BE2C (cell line): ENCODE data around the genes H2AC20, SF3B4 and CTSK.

DNA sequence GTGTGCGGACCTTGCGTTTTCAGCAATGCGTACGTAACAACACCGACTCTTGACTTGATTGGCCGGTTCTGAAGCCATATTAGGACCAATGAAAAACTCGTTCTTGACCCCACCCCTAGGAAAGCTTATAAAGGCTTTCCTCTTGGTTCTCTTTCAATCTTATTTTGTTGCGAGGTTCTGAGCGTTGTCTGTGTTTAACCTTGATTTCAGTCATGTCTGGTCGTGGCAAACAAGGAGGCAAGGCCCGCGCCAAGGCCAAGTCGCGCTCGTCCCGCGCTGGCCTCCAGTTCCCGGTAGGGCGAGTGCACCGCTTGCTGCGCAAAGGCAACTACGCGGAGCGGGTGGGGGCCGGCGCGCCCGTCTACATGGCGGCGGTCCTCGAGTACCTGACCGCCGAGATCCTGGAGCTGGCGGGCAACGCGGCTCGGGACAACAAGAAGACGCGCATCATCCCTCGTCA lies at the start of gene H2AC20:
TSS of gene H2AC20 (plus strand) at position 156 of the 460 bp plus-strand sequence.
- RRBS, result no CpG with 5 or more reads among the region's 40 CpGs

- RRBS, result no CpG with 5 or more reads among the region's 10 CpGs
Observed at GRCh38 chr1:149926243-149926742, 1.3 kb downstream of the SF3B4 start.

DNA sequence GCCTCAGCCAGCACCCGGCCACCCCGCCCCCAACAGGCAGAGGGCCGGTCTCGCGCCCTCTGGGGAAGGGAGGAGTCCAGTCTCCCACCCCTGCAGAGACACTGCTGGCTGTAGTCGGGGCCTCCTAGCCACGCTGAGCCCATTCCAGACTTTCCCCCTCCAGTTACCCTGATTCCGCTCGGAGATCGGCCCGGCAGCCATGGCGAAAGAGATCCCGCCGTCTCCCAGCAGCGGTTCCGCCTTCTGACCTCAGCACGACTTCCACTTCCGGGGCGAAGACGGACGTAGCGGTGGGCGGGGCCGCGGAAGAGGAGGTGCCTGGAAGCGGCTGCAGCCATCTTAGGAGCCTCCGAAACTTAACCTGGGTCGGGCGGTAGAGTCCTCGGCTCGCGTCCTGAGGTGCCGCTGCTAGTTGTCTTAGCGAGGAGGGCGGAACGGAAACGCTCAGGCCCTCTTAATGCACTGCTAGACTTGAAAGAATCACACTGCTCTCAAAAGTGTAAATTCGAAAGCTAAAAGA lies at the start of gene SF3B4:
TSS of gene SF3B4 (minus strand) at position 245 of the 520 bp plus-strand sequence.
- RRBS, result 2% methylated on average over 7 of the region's 38 CpGs

GRCh38 chr1:150061629-150062233 lies 5.8 kb upstream of the VPS45 start:
- RRBS, result no CpG with 5 or more reads among the region's 5 CpGs

DNA sequence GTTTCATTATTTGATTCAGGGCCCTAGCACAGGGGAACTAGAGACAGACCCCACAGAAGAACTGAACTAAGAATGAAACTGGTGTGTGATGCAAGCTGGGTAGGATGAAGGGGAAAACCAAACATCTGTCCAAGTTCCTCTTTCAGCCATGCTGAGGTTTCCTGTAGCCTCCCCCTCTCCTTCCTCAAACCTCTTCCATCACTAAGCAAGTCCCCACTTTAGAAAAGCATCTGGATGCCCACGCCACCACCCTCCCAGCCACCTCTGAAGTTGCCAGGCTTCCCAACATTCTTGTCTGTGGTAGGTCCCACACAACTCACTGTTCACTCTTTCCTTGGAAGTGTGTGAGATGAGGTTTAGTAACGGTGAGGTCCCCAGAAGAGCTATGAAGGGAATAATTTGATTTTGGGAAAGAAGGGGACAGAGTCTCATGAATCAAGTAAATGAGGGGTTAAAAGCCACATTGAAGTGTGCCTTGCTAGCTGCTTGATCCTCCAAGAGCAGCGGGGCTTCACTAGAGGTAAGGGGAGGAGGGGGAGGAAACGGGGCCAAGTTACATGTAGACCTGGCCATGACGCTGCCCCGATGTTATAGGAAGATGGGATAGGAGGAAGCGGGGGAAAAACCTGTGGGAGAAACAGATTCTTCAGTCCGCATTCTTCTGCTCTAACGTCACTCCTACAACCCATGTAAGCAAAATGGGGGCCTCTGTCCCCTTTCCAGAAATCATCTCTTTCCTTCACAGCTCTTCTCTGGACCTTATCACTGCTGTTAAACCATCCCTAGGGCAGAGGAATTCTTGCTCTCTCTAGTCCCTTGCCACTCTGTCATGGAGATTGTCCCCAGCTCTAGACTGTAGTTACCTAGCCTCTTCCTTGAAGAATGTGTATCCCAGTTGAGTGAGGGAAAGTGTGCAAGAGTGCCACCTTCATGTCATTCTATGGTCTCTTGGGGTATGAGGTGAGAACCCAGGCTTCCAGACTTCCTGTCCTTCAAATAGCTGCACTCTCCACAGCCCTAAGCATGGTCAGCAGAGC lies 11.1 kb downstream of the PLEKHO1 start:
- RRBS, result no CpG with 5 or more reads among the region's 9 CpGs

GRCh38 chr1:150281249-150281564 lies 1.1 kb upstream of the CIART start:
- RRBS, result no CpG with 5 or more reads among the region's 8 CpGs

GRCh38 chr1:150564672-150565245 lies 14.7 kb downstream of the MCL1 start:
- RRBS, result no CpG with 5 or more reads among the region's 4 CpGs

GRCh38 chr1:150567466-150567648 lies 12.1 kb downstream of the MCL1 start:
- RRBS, result no CpG with 5 or more reads among the region's 1 CpG

DNA sequence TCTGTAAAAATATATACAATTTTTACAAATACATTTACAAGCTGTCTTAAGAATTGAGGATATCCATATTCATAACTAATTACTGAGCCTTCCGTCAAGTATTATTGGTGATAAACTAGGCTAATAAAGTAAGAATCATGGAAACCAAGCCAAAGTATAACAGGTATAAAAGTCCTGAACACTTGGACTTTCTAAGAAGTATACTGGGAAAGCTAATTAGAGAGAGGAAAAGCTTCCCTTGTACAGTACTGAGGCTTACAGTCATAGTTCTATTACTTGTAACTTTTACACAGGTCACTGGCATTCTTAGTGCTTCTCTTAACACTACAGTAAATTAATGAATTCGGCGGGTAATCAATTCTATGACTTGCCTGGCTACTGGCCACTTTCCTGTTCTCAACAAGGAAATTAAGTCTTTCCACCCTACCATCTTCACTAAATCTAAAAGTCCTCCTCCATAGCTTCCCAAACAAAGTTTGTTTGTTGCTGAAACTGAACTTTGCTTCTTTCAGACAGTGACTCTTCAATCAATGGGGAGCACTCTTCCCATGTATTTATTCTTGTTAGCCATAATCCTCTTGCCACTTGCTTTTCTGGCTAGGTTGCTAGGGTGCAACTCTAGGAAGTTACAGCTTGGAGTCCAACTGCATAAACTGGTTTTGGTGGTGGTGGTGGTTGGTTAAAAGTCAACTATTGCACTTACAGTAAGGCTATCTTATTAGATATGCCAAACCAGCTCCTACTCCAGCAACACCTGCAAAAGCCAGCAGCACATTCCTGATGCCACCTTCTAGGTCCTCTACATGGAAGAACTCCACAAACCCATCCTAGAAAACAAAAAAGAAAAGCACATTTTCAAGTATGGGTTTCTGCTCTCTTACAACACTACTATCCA lies 2.5 kb downstream of the MCL1 start:
- RRBS, result no CpG with 5 or more reads among the region's 3 CpGs

DNA sequence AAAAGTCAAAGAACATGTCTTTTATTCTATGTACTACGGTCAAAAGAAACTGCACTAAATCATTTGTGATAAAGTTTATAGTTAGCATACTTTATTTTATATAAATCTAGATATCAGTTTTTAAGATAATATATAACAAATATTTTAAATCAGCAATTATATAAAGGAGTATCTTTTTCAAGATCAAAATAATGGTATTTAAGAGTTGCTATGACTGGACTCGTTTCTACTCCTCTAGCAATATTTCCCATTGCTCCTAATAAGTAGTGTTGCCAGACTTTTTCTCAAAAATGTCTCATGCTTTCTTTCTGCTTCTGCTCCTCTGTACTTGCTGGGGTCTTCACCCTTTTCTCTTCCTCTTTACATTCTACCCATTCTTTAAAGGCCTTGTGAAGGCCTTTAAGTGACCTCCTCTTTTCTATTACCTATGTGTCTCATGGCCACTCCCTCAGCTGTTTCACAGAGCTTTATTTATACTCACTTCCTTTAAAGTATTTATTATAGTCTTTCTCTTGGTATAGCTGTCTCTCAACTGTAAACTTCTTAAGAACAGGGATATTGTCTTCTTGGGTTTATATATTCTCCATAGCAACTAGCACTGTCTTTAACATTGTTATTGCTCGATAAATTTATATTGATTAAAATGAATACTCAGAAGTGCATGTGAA lies 910 bp downstream of the GOLPH3L start:
- RRBS, result no CpG with 5 or more reads among the region's 3 CpGs

- RRBS, result no CpG with 5 or more reads among the region's 5 CpGs
Observed at GRCh38 chr1:150753235-150753938, 12.2 kb downstream of the CTSS start.

DNA sequence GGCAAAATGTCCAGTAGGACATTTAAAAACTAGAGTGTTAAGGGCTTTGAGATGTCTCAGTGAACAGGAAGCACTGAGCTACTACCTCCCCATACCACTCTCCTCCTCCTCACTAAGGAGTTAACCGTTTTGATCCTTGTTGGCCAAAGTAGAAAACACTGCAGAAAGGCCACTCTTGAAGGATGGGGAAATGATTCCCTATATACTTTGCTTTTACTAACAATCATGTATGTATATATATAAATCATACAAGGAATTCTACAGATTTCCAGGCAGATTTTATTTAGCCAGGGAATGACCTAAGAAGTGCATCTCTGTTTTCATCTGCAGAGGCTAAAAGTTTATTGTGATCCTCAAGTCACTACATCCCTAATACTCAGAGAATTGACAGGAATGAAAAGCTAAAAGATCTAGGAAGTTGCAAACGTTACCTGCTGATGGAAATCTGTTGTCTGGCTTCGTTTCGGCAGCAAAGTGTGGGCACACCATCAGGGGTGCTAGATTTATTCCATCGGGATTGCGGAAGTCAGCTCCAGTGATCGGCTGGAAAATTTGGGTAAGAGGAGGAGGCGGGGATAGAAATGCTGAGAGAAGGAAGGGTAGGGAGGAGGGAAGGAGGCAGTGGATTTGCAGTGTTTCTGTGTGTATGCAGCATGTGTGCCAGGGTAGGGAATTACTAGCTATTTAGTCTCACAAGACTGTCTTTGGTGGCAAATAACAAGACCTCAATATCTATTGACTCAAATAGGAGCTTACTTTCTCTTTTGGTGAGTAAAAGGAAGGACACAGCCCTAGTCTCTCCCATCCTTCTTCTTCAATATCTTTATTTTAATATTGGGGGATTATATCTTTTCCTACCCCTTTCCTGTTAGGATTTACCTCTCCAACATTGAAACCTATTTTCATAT lies at the start of gene CTSK:
TSS of gene CTSK (minus strand) at position 478 of the 908 bp plus-strand sequence.
- RRBS, result no CpG with 5 or more reads among the region's 8 CpGs

- RRBS, result no CpG with 5 or more reads among the region's 2 CpGs
Observed at GRCh38 chr1:150875560-150875838, 900 bp downstream of the ARNT start.

DNA sequence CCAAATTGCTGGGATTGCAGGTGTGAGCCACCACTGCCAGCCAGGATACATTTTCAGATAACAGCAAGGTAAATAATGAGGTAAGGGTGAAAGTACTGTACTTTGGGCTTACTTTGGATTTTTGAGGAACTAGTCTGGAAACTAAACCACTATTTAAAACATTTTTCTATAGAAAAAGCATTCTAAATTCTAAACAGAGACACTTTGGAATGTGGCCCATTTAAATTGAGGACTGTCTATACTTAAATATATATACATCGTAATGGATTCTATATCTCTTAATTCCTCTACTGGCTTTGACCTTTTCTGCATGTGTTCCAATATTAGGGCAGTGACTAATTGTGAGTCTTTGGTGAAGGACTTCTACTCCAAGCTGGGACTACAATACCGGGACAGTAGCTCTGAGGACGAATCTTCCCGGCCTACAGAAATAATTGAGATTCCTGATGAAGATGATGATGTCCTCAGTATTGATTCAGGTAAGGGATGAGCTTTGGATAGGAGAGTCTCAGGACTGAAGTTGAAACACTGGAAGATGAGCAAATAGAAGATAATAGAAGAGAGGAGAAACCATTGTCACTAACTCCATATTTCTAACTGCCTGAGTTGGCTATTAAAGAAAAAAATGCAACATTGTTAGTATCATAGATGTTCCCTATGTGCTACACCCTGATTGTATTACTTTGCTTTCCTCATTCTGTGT lies 3.6 kb downstream of the SETDB1 start:
- RRBS, result no CpG with 5 or more reads among the region's 4 CpGs

DNA sequence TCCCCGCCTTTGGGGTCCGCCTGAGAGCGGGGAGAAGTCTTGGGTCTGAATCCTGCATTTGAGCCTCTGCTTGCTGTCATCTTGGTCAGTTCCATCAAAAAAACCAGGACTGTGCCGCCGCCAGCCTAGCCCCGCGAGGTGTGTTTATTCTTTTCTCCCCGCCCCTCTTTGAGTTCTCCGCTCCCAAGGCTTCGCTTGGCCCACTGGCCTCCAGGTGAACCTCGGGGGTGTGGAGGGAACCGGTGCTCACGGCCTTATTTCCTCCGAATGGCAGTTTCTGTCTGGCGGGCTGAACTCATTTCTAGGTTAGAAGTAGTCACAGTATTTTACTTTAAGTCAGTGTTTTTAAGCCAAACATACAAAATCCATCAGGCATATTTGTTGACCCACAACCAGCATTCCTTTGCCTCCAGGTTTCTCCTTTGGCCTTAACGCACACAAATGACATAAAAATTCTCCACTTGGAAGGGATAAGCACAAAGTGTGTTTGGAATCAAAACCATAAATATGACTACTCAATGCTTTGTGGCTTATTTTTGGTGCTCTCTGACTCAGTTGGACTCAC lies 724 bp downstream of the PRUNE1 start:
- RRBS, result no CpG with 5 or more reads among the region's 16 CpGs

DNA sequence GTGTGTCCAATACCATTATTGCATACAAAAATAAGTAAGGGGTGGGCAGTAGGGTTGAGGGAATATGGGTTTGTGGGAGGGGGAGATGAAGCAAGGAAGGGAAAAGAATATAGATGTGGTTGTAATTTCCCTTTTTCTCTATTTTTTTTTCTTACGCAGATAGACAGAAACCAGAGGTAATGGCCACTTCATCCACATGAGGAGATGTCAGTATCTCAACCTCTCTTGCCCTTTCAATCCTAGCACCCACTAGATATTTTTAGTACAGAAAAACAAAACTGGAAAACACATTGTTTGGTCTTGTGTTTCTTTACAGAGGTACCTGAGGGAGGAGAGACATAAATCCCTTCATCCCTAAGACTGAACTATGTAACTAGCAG lies 2.7 kb downstream of the C1orf56 start:
- RRBS, result no CpG with 5 or more reads among the region's 1 CpG

DNA sequence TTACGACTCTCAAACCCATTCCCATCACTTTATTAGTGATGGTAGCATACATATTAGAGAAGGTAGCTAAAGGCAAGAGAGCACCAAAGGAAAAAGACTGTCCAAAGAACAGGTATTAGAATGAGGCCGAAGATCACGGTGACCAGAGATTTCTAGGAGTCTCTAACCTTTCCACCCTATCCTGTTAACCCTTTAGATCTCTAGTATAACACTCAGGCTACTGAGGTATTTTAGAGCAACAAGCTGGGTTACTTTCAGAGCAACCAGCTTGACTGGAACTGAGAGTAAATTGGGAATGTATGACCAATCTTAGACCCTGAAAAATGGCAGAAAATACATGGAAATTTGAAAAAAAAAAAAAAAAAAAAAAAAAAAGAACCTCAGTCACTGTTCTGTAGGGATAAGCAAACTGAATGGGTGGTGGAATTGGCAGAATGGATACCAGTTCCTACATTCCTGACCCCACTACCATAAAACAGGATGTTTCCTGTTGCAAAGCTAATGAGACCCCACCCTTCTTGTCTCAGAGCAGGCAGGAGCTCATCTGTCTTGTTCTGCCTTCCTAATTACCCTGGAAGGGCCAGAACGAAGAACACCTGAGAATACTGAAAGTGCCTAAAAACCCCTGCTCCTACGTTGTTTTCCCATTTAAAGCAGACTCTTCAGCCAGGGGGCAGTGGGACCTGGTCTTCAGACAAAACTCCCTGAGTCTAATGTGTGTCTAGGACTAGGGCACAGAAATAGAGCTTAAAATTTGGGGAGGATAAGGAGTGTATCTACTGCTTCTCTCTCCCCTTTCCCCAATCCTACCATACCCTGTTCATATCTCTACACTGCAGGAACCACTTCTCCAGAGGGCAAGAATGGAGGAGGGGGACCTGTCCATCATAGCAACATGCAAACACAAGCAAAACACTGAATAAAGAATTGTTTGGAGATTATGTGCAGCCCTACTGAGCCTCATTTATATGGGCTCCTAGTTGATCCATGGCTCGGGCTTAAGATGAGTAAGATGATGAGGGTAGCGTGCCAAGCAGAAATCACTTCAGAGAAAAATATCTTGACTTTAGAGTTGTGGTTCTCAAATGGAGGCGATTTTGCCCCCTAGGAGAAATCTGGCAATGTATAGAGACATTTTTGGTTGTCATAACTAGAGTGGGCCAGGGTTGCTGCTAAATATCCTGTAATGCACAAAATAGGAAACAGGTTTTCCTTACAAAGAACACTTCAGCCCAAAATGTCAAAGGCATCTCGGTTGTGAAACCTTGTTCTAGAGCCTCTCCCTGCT lies 3.9 kb downstream of the C1orf56 start:
- RRBS, result no CpG with 5 or more reads among the region's 9 CpGs

DNA sequence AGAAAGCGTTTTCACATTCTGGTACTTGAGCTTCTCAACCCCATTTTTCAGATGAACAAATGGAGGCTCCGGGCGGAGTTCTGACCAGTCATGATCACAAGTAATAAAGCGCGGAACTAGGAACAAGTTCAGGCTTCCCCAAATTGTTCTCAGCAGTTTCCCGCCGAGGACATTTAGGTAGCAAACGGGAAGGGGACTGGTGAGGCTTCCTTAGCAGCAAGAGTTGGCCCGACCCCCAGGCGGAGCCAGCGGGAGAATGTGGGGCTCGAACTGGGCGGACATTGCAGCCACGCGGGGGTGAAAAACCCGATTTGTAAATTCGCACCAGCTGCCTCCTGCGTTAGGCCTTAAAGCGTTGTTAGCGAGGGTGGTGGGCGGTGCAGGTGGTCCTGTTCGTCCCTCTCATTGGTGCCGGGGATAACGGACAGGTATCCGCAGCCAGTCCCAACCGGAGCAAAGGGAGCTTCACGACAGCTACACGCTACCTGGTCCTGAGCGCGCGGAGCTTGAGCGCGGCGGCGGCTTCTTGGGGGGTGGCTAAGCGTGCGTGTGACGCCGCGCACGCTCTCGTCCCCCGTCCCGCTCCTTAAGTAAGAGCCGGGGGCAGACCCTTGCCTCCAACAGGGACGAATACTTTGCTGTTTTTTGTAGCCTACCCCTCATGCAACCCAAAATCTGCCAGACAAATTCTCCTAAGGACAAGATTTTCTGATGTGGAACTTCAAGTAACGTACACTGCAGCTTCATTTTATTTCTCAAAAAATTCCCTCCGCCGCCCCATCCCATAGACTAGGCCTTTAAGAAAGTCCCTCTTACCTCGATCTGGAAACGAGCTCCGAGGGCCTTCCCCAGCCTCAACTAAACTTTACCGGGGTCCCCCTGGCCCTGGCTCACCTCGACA lies 15.2 kb downstream of the SEMA6C start:
- RRBS, result 68% methylated on average over 2 of the region's 54 CpGs

- RRBS, result no CpG with 5 or more reads among the region's 13 CpGs
Observed at GRCh38 chr1:151144592-151145560, 1.6 kb downstream of the SEMA6C start.